AG04449 (cell line): Measurements from ENCODE around the genes TRIM46, GON4L and SSR2.

- RRBS, result no CpG with 5 or more reads among the region's 2 CpGs
Measured at GRCh38 chr1:155146313-155146512, 5.9 kb upstream of the DPM3 start.

- RRBS, result 3% methylated on average over 10 of the region's 25 CpGs
Measured at GRCh38 chr1:155173574-155174092, at the start of gene TRIM46. Gene TRIM46 (plus strand): TSS chr1:155173849.

GRCh38 chr1:155210180-155211069 lies 1.9 kb downstream of the MTX1 start:
- RRBS, result no CpG with 5 or more reads among the region's 4 CpGs

- RRBS, result no CpG with 5 or more reads among the region's 26 CpGs
Measured at GRCh38 chr1:155247318-155248369, 6.6 kb upstream of the GBA1 start.

DNA sequence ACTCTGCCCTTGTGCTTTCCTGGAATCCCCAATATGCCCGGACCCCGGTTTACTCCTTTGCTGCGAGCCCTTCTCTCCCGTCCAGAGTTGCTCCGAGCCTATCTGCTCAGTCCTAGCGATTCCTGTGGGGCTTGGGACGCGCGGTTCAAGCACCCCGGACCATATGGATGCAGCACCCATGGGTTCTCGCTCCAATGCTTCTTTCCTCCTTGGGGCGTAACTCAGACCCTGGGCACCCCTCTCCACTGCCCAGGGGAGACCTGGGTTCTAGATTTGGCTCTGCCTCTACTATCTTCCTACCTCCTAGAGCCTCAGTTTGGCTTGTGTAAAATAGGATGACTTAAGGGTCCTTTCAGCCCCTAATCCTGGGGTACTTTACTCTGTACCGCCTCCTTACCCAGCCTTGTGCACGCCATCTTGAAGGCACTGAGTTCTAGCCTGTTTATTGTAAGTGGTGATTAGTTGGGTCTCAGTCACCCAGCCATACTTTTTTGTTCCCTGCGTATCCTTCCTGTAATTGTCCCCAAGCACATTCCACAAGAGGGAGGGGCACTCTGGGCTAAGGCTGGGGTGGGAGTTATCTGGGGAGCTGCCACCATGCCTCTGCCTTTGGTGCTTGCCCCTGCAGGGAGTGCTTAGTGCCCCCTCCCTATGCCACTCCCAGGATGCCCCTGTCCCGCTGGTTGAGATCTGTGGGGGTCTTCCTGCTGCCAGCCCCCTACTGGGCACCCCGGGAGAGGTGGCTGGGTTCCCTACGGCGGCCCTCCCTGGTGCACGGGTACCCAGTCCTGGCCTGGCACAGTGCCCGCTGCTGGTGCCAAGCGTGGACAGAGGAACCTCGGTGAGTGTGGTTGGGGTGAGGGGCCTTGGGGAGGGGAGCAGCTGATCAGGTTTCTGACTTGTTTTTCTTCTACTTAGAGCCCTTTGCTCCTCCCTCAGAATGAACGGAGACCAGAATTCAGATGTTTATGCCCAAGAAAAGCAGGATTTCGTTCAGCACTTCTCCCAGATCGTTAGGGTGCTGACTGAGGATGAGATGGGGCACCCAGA lies 784 bp downstream of the FDPS start:
- RRBS, result no CpG with 5 or more reads among the region's 26 CpGs

DNA sequence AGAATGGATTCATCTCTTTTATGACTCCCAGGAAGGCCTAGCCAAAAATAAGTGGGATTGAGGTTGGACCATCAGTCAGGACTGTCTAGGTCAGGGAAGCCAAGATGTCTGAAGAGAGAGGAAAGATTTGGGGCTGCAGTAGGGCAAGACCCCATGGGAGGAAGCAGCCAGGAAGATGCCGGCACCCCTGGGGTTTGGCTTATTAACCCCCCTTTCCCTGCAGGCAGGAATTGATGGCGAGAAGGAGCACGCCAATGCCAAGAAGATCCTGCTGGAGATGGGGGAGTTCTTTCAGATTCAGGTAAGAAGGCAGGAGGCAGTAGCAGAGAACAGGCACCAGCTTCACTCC lies 1.3 kb upstream of the RUSC1 start:
- RRBS, result no CpG with 5 or more reads among the region's 3 CpGs

- RRBS, result no CpG with 5 or more reads among the region's 6 CpGs
Measured at GRCh38 chr1:155651492-155651892, 37.1 kb downstream of the YY1AP1 start.

- RRBS, result no CpG with 5 or more reads among the region's 11 CpGs
Measured at GRCh38 chr1:155698907-155699632, 10.2 kb downstream of the DAP3 start.

GRCh38 chr1:155856726-155857944 lies at the start of gene GON4L:
Gene GON4L (minus strand): TSS chr1:155857214.
- RRBS, result no CpG with 5 or more reads among the region's 53 CpGs

DNA sequence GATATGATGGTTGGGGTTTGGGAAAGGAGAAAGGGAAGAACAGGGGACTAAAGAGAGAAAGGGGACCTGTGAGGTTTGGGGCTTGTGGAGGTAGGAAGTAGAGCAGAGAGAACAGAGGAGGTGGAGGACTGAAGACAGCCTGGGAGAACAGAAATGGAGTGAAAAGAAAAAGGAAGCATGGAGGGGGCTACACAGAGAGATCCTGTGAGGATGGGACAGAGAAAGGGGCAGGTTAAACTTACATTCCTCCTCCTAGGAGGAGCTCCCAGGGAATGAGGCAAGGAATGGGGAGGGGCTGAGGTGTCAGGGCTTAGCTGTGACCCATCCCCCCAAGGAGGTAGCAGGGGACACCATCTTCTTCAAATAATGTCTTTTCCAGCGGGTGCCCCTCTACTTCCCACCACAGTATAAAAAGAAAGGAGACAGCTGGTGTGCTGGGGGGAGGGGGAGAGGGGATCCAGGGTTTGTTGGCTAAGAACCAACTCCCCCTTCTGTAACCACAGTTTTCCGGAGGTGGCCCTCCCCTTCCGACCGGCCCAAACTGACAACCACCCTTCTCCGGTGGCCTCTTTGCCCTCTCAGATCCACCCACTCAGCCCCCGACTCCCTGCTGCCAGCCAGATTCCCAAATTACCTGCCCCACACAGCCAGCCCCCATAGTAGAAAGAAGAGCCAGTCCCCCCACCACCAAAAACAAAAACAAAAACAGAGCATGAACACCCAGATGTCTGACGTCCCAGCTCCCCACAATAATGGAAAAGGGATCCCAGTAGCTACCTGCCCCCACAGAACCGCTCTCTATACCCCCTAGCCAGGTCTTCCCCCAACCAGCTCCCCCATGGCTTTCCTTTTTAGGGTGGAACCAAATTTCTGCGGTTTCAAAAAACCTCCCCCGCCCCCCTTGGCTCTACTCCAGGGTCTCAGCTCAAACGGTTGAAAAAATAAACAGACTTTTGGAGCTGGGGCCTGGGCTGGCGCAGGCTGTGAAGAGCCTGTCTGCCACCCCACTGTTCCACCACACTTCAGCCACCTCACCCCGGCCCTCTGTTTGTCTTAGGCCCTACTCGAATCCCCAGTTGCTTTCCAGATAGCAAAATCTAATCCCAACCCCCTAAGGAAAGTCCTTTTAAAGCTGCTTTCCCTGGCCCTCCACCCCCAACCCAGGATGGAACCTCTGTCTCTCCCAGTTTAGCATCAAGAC lies 2.1 kb downstream of the ARHGEF2 start:
- RRBS, result no CpG with 5 or more reads among the region's 14 CpGs

DNA sequence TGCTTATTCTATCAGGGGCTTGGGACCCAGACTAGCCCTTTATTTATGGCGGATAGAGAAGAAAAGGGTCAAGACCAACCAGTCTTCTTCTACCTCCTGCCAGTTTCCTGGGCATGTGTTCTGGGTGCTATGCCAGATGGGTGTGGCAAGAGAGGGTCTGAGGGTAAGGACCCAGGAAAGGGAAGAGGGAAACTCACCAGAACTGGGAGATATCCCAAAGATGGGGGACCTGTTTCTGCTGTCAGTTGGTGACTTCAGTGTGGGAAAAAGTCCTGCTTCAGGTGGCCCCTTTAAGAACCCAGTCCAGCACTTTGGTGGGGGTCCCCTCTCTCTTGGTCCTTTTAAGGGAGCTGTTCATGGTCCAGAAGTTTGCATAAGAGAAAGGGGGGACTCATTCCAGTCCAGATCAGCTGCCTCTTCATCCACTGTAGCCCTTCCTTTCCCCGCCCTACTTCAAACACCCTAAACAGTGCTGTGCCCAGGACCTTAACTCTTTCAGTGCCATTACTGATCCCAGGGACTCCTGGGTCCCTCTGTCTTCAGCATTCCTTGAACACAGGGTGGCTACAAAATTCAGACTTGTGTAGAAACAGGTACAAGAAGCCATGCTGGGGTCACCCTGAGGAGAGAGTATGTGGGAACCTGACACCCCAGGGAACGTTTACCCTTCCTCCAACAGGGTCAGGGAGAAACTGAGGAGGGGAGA lies 18.4 kb downstream of the SSR2 start:
- RRBS, result no CpG with 5 or more reads among the region's 3 CpGs

- RRBS, result 0% methylated on average over 1 of the region's 16 CpGs
Measured at GRCh38 chr1:156019768-156020490, 822 bp downstream of the SSR2 start.

DNA sequence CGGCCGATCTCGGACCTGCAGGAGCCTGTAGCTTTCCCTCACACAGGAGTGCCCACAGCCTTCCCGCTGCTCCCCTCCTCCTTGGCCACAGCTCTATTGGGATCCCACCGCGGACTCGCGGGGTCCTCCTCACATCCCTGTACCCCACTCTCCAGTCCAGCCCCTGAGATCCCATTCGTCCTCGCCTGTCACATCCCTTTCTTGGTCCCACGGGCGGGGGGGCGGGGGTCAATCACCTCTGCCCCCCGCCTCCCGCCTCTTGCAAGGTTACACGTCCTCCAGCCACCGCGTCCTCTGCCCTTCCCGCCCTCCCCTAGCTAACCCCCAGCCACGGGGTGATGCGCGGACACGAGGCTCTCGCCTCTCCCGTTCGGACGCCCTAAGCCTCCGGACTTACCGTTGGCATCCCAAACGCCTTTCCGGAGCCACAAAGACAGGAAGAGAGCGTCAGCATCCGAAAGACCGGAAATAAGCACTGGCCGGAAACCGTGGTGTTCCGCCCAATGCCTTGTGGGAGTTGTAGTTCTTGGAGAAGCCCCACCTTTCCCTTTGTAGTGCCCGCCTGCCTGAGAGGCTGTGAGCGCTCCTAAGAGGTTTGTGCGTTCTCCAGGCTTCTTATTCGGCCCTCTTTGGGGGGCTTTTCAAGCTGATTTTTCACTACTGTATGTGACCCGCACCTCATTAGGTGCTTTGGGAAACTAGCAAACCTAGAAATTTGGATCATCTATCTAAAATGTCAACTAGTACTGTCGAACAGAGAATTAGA lies at the start of gene SSR2:
TSS of gene SSR2 (minus strand) at position 461 of the 766 bp plus-strand sequence.
- RRBS, result no CpG with 5 or more reads among the region's 43 CpGs

GRCh38 chr1:156052758-156053161 lies 838 bp downstream of the UBQLN4 start:
- RRBS, result no CpG with 5 or more reads among the region's 7 CpGs

DNA sequence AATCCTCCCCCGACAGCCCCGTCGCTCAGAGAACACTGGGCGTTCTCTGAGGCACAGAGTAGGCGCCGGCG lies 601 bp downstream of the UBQLN4 start:
- RRBS, result no CpG with 5 or more reads among the region's 7 CpGs

DNA sequence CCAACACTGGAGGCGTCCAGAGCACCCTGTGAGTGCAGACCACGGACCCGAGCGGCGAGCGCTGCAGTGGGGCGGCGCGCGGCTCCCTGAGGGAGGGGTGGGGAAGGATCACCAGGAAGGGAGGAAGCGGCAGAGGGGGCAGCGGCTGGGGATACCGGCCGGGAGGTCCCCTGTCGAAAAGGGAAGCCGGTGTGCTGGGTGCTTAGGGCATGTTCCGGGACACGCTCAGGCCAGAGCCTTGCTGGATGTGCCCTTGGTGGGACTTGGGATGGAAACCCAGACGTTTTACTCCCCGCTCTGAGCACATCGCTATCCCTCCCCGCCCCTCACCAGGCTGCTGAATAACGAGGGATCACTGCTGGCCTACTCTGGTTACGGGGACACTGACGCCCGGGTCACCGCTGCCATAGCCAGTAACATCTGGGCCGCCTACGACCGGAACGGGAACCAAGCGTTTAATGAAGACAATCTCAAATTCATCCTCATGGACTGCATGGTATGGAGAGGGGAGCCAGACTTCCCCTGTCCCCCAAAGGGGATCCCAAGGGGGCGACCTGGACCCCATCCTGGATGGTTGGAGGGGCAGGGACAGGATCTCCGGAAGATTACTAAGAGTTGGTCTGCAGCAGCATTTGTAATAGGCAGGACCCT lies 473 bp downstream of the LAMTOR2 start:
- RRBS, result 13% methylated on average over 2 of the region's 34 CpGs

DNA sequence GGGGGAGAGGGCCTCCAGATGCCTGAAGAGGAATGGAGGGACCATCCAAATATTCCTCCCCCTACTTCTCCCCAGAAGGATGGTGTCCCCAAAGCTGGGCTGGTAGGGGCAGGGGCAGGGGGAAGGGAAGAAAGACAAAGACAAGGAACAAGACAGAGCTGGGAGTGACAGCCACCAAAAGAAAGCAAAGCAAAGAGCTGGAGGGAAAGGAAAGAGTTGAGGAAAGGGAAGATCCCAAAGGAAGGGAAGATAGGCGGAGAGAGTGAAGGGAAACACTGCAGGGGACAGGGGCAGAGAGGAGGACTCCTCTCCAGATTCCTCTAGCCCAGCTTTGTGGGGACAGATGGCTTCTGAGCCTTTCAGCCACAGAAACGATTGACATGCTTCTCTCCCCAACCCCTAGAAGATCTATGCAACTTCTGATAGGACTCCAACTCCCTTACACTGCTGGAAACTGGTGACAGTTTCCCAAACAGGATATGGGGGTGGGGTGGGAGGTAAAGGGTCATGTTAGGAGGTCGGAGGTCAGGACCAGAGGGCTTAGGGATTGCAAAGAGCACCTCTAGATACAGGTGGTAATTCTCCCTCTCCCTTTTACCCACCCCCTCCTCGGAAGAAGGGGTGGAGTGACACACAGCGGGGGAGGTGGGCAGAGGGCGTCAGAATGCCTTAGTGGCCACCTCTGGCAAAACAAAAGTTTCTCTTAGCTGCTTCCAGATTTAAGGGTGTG lies 6.5 kb downstream of the MEX3A start:
- RRBS, result no CpG with 5 or more reads among the region's 6 CpGs

DNA sequence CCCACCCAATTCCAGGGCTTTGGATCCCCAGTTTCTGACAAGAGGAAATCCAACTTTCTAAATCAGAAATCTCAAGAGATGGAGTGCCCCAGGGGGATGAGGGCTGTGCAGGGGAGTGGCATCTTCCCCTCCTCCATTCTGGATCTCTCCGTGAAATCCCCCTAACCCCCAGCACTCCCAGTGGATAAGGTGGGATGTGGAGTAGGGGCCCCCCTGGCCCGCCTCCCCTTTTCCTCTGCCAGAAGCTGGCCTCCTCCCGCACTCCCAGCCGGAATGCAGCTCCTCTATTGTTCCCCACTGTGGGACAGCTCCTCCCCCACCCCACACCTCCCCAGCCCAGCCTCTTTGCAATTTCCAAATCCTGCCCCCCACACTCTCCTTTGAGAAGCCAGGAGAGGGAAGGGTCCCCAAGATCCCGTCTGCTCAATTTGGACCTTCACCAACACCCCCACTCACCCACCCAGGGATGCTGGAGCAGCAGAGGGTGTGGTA lies 2.0 kb downstream of the MEX3A start:
- RRBS, result no CpG with 5 or more reads among the region's 5 CpGs

DNA sequence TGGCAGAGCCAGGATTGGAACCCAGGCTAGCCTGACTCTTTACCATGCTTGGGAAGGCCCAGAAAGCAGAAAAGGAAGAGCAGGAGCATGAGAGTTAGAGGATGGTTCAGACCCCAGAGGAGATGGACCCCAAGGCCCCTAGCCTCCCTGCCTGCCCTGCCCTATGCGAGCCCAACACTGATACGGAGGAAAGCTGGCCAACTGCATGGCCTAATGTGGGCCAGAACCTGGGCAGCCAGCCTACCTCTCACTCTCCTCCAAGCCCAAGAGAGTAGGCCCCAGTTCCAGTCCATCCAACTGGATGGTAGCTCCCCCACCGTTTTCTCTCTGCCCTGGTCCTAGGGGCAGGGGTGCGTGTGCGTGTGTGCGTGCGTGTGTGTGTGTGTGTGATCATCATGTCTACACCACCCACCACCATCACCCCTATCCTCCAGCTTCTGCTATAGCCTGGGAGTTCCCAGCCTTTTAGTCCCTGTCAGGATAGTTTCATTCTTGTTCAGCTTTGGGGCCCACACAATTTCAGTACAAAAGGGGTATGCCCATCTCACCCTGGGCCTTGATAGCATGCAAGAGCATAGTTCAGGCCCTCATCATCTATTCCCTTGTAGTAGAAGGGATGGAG lies 15.4 kb upstream of the MEX3A start:
- RRBS, result no CpG with 5 or more reads among the region's 7 CpGs

- RRBS, result no CpG with 5 or more reads among the region's 5 CpGs
Measured at GRCh38 chr1:156113408-156114056, 979 bp upstream of the LMNA start.